ENCODE results near the gene OLIG3.

GRCh38 chr6:137494218-137494482 is at the start of gene OLIG3:
TSS of gene OLIG3 (minus strand) at chr6:137494394.
- RAMPAGE, long total RNA = no peak
- RRBS, 2 experiments = no CpG with 5 or more reads among the region's 10 CpGs
CAGE:
- cytosol, long polyA minus RNA = no peak
- cytosol, long polyA plus RNA = no peak
- long polyA plus RNA = no peak
- nucleolus, long total RNA = no peak
- nucleus, long polyA plus RNA = no peak
- nucleus, long total RNA = no peak

DNA sequence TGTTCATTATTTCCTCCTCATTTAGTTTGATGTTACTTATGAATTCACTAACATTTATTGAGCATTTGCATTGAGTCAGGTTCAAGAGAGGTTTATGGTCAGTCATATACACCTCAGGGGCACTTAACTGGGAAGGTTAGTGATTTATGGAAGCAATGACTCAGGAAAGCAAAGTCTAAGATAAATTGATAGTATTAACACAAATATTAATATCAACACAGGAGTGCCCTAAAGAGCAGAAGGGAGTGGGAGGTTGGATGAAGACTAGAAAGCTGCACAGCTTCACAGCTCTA is 177.0 kb upstream of the TNFAIP3 start:
- RAMPAGE, long total RNA = no peak
CAGE:
- cytosol, long polyA minus RNA = no peak
- cytosol, long polyA plus RNA = no peak
- long polyA plus RNA = no peak
- nucleolus, long total RNA = no peak
- nucleus, long polyA plus RNA = no peak
- nucleus, long total RNA = no peak

DNA sequence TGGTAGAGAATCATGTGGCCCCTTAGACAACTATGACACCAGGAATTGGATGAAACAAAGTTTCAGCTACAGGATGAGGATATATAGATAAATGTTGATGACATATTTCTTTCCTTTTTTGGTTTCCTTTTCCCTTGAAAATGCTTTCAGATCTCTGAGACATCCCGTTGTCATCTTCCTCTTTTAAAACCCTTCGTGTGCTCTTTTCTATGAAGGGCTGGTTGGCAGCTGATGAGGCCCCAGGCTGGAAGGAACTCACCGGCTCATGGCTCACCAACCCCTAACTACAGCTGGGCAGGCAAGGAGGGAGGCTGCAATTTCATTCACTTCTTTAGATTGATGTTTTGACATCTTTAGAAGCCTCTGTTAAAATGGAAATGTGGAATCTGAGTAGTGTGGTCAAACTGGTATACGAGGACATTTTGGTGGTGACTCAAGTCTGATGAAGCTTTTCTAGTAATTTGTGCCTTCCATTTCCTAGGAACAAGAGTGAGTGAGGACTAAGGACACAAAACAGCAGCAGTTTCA is 167.8 kb upstream of the TNFAIP3 start:
- RAMPAGE, long total RNA = no peak
- RRBS, 2 experiments = no CpG with 5 or more reads among the region's 4 CpGs
CAGE:
- cytosol, long polyA minus RNA = no peak
- cytosol, long polyA plus RNA = no peak
- long polyA plus RNA = no peak
- nucleolus, long total RNA = no peak
- nucleus, long polyA plus RNA = no peak
- nucleus, long total RNA = no peak

DNA sequence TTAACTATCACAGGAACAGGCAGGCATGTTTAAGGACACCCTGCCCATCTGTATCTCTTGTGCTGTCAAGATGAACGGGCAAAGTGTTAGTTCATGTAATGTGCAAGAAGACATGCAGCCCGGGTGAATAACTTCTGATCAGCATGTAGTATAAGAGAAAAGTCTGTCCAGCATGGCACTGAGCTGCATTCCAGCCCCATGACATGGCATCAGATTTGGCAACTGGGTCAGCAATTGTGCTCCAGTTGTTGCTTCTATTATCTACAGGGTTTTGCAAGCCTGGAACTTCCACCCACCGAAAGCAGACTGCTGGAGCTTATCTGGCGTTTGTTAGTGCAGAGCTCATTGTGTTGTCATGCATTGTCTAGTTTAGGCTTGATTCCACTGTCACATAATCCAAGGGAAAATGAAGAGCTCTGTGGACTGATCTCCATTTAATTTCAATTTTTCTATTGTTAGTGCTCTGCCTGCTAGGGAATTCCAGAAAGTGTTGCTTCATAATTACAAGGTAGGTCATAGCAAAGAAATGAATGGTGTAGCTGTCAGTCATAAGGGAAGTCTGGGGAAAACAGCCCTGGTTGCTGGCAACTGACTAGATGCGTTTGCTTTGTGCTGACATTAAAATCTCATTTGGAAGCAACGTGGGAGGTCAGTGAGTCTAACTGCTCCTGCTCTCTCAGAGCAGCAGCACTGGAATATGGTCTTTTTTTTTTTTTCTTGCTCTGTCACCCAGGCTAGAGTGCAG is 138.2 kb upstream of the TNFAIP3 start:
- RAMPAGE, long total RNA = no peak
- RRBS, 2 experiments = no CpG with 5 or more reads among the region's 6 CpGs
CAGE:
- cytosol, long polyA minus RNA = no peak
- cytosol, long polyA plus RNA = no peak
- long polyA plus RNA = no peak
- nucleolus, long total RNA = no peak
- nucleus, long polyA plus RNA = no peak
- nucleus, long total RNA = no peak

- RAMPAGE, long total RNA = no peak
- RRBS, 2 experiments = no CpG with 5 or more reads among the region's 2 CpGs
CAGE:
- cytosol, long polyA minus RNA = no peak
- cytosol, long polyA plus RNA = no peak
- long polyA plus RNA = no peak
- nucleolus, long total RNA = no peak
- nucleus, long polyA plus RNA = no peak
- nucleus, long total RNA = no peak
Observed at GRCh38 chr6:137772979-137773332, 94.1 kb upstream of the TNFAIP3 start.

DNA sequence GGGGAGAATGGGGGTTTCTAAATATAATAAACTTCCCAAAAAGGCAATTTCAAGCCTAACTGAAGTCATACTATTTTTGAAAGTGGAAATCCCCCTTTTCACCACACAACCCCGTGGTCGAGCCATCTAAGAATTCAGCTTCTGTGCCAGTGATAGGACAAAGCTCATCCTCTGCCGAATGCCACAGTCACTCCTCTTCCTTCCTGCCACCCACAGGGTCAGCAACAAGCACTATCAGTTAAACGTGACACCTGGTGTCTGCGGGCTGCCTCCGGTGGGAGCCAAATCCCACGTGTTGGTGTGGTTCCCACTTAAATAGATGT is 60.7 kb downstream of the TNFAIP3 start:
- RAMPAGE, long total RNA = no peak
- RRBS, 2 experiments = no CpG with 5 or more reads among the region's 7 CpGs
CAGE:
- cytosol, long polyA minus RNA = no peak
- cytosol, long polyA plus RNA = no peak
- long polyA plus RNA = no peak
- nucleolus, long total RNA = no peak
- nucleus, long polyA plus RNA = no peak
- nucleus, long total RNA = no peak

DNA sequence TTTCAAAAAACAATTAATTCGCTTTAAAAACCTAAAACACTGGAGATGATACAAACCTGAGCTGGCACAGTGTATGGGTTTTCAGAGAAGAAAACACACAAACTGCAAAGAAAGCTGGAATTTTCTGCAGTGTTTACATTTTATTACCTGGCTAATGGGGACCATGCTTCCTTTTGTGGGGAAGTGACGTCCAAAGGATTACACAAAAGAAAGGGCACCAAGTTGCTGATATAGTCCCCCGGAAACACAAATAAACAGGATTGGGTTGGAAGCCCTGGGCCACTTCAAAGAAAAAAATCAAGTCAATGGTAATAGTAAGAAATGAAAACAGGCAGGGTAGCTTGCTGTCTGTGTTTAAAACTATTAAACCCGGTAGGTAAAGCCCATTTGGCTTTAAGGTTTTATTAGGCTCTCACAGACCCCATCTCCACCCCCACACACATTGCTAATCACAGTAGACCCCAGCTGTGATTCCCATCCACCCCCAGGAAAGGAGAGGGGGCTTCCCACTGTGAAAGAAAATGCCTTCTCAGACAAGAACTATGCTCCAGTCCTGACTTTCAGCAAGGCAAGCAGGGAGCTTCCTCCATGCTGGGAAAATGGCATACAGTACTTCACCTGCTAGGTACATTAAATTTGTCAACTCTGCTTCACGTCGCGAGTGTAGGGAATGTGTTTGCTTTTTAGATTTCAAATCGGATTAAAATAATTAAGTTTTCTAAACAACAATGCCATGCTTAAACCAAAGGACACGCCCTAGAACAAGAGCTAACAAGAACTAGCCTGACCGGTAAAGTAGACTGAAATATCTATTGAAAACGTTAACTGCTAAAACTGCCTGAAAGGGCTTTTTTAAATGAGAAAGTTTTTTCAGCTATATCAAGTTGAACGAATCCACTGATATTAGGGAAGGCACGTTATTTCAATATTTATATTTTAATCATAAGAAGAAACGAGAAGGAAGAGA is 1.1 kb downstream of the PERP start:
- RAMPAGE, long total RNA = no peak
- RRBS, 2 experiments = no CpG with 5 or more reads among the region's 14 CpGs
CAGE:
- cytosol, long polyA minus RNA = no peak
- cytosol, long polyA plus RNA = no peak
- long polyA plus RNA = no peak
- nucleolus, long total RNA = no peak
- nucleus, long polyA plus RNA = no peak
- nucleus, long total RNA = no peak

DNA sequence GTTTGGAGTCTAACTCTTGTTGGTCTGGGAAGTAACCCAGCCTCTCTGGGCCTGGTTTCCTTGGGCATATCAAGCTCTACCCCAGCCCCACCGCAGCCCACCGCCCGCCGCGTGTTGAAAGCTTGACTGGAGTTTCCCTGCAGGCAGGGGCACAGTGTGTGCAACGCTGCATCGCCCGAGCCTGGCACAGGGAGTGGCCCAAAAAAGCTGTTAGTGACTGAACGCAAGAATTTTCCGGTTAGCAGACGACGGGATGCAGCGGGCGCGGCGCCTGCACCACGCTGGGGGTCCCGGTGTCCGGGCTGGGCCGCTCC is 475 bp upstream of the ARFGEF3 start:
- RAMPAGE, long total RNA = no peak
- RRBS, 2 experiments = 1 to 3% methylated on average over 9 of the region's 20 CpGs
CAGE:
- cytosol, long polyA minus RNA = no peak
- cytosol, long polyA plus RNA = no peak
- long polyA plus RNA = no peak
- nucleolus, long total RNA = no peak
- nucleus, long polyA plus RNA = no peak
- nucleus, long total RNA = no peak

DNA sequence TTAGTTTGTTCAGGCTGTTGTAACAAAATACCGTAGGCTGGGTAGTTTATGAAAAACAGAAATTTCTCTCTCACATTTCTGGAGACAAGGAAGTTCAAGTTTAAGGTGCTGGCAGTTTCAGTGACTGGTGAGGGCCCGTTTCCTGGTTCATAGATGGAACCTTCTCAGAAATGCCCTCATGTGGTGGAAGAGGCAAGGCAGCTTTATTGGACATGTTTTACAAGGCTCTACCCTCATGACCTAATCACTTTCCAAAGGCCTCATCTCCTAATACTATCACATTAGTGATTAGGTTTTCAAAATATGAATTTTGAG is 2.4 kb downstream of the HEBP2 start:
- RAMPAGE, long total RNA = no peak
- RRBS, 2 experiments = no CpG with 5 or more reads among the region's 2 CpGs
CAGE:
- cytosol, long polyA minus RNA = no peak
- cytosol, long polyA plus RNA = no peak
- long polyA plus RNA = no peak
- nucleolus, long total RNA = no peak
- nucleus, long polyA plus RNA = no peak
- nucleus, long total RNA = no peak

DNA sequence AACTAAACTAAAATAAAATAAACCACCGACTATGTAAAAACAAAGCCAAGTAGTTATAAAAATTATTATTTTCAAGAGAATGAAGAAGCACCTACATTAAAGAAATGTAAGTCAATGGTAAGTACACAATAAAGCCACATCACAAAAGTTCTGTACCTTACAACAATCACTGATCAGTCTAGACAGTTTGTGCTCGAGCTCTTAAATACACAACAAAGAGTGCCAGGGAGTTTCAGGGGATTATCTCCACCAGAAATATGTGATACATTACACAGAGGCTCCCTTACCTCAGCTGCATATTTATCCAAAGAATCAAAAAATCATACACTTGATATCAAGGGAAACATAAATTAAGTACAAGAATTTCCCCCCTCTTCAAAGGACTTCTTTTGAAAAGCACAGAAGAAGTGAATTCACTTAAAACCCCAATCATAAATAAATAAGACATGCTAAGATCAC is 729 bp downstream of the NHSL1 start:
- RAMPAGE, long total RNA = no peak
- RRBS, 2 experiments = no CpG with 5 or more reads among the region's 2 CpGs
CAGE:
- cytosol, long polyA minus RNA = no peak
- cytosol, long polyA plus RNA = no peak
- long polyA plus RNA = no peak
- nucleolus, long total RNA = no peak
- nucleus, long polyA plus RNA = no peak
- nucleus, long total RNA = no peak

GRCh38 chr6:138500914-138501113 is 1.5 kb upstream of the NHSL1 start:
- RAMPAGE, long total RNA = no peak
- RRBS, 2 experiments = no CpG with 5 or more reads among the region's 3 CpGs
CAGE:
- cytosol, long polyA minus RNA = no peak
- cytosol, long polyA plus RNA = no peak
- long polyA plus RNA = no peak
- nucleolus, long total RNA = no peak
- nucleus, long polyA plus RNA = no peak
- nucleus, long total RNA = no peak

DNA sequence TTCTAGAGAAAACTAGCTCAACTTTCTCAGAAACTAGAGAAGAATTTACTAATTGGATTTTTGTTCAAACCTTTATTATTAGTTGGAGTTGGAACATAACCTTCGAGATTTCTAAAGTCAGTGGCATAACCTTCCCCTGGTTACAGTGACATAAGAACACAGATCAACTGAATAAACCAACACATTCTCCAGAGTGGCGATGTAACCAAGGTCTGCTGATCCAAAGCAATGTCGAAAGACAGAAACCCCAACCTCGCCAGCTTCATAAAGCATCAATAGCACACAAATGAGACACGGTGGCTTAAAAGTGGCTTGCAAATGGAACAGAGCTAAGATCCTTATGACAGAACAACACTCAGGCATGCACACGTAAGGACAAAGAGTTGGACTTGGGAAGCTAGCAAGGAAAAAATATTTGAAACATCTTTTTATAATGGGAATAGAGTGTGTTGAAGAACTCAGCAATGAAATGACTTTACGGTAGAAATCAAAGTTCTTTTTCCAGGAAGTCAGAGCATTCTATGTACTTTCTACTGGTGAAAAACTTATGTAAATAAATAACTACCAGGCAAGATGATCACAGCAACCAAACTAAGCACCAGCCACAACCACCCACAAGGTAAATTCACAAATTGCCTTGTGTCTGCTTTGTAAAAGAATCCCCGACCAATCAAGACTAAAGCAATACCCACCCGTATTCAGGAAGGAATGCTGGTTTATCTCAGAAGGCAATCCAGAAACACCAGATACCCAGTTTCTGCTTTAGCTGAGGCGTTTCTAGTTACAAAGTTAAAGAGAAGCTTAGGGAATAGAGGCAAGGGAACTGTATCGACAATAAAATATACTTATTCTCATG is 61.0 kb upstream of the NHSL1 start:
- RAMPAGE, long total RNA = no peak
- RRBS, 2 experiments = no CpG with 5 or more reads among the region's 11 CpGs
CAGE:
- cytosol, long polyA minus RNA = no peak
- cytosol, long polyA plus RNA = no peak
- long polyA plus RNA = no peak
- nucleolus, long total RNA = no peak
- nucleus, long polyA plus RNA = no peak
- nucleus, long total RNA = no peak

GRCh38 chr6:138869341-138869746 is 73.5 kb downstream of the ECT2L start:
- RAMPAGE, long total RNA = no peak
- RRBS, 2 experiments = no CpG with 5 or more reads among the region's 4 CpGs
CAGE:
- cytosol, long polyA minus RNA = no peak
- cytosol, long polyA plus RNA = no peak
- long polyA plus RNA = no peak
- nucleolus, long total RNA = no peak
- nucleus, long polyA plus RNA = no peak
- nucleus, long total RNA = no peak

GRCh38 chr6:138977899-138978808 is 9.9 kb downstream of the REPS1 start:
- RAMPAGE, long total RNA = no peak
- RRBS, 2 experiments = no CpG with 5 or more reads among the region's 5 CpGs
CAGE:
- cytosol, long polyA minus RNA = no peak
- cytosol, long polyA plus RNA = no peak
- long polyA plus RNA = no peak
- nucleolus, long total RNA = no peak
- nucleus, long polyA plus RNA = no peak
- nucleus, long total RNA = no peak

- RAMPAGE, long total RNA = no peak
- RRBS, 2 experiments = no CpG with 5 or more reads among the region's 10 CpGs
CAGE:
- cytosol, long polyA minus RNA = no peak
- cytosol, long polyA plus RNA = no peak
- long polyA plus RNA = no peak
- nucleolus, long total RNA = no peak
- nucleus, long polyA plus RNA = no peak
- nucleus, long total RNA = no peak
Observed at GRCh38 chr6:139539775-139540183, 165.3 kb upstream of the CITED2 start.

DNA sequence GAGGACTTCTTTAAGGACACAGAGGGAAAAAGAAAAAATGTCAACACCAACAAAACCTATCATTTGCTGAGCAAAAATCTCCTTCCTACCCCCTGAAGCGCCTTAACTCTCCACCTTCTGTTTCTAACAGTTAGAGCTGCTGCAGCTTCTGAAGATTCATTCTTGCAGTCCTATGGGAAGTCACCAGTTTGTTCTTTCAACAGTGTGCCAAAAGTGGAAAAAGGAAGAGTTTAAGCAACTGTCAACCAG is 172.6 kb upstream of the CITED2 start:
- RAMPAGE, long total RNA = no peak
- RRBS, 2 experiments = no CpG with 5 or more reads among the region's 1 CpG
CAGE:
- cytosol, long polyA minus RNA = no peak
- cytosol, long polyA plus RNA = no peak
- long polyA plus RNA = no peak
- nucleolus, long total RNA = no peak
- nucleus, long polyA plus RNA = no peak
- nucleus, long total RNA = no peak

DNA sequence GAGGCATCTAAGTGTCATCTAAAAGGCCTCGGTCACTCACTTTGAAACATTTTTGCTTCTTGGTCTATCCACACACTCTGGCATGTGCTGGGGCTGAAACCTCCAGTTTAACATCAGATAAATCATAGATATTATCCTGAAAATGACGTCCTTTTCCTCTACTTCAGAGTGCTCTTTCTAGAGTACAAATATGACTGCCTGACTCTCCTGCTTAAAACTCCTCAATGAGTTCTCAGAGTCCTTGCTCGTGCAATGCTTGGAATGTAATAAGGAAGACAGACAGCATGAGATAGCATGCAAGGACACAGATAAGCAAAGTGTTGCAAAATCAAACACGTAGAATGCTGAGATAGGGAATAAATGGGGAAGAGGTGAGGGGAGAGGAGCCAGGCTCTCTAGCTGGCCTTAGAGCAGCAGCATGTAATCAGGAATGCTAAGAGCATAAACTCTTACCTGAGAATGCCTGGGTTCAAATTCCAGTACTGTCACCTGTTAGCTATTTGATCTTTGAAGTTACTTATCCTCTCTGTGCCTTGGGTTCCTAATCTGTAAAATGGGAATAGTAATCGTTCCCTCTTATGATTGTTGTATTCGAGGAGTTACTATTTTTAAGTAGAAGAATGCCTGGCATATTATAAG is 374.2 kb upstream of the CITED2 start:
- RAMPAGE, long total RNA = no peak
- RRBS, 2 experiments = no CpG with 5 or more reads among the region's 6 CpGs
CAGE:
- cytosol, long polyA minus RNA = no peak
- cytosol, long polyA plus RNA = no peak
- long polyA plus RNA = no peak
- nucleolus, long total RNA = no peak
- nucleus, long polyA plus RNA = no peak
- nucleus, long total RNA = no peak

- RAMPAGE, long total RNA = no peak
- RRBS, 2 experiments = no CpG with 5 or more reads among the region's 4 CpGs
CAGE:
- cytosol, long polyA minus RNA = no peak
- cytosol, long polyA plus RNA = no peak
- long polyA plus RNA = no peak
- nucleolus, long total RNA = no peak
- nucleus, long polyA plus RNA = no peak
- nucleus, long total RNA = no peak
Observed at GRCh38 chr6:140011570-140011953, 637.1 kb upstream of the CITED2 start.

DNA sequence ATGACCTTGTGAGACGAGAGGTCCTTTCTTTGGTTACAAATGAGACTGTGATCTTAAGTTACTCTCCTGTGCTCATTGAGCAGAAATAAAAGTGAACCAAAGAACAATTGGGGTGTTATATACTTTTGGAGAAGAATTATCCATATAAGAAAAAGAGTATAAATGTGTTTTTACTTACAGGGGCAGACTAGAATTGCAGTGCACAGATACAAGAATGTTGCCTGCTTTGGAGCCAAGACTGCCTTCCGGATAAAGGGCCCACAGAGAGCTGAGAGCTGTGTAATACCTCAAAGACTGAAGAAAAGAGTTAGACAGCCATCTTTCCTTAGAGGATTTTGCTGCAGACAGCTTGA is 1235.4 kb upstream of the CITED2 start:
- RAMPAGE, long total RNA = no peak
- RRBS, 2 experiments = no CpG with 5 or more reads among the region's 2 CpGs
CAGE:
- cytosol, long polyA minus RNA = no peak
- cytosol, long polyA plus RNA = no peak
- long polyA plus RNA = no peak
- nucleolus, long total RNA = no peak
- nucleus, long polyA plus RNA = no peak
- nucleus, long total RNA = no peak

- RAMPAGE, long total RNA = no peak
- RRBS, 2 experiments = no CpG with 5 or more reads among the region's 4 CpGs
CAGE:
- cytosol, long polyA minus RNA = no peak
- cytosol, long polyA plus RNA = no peak
- long polyA plus RNA = no peak
- nucleolus, long total RNA = no peak
- nucleus, long polyA plus RNA = no peak
- nucleus, long total RNA = no peak
Observed at GRCh38 chr6:141484533-141485265, 648.0 kb upstream of the GJE1 start.